Left lung (tissue), 1 donor: ENCODE measurements around the genes GPA33, POU2F1 and XCL1.

DNA sequence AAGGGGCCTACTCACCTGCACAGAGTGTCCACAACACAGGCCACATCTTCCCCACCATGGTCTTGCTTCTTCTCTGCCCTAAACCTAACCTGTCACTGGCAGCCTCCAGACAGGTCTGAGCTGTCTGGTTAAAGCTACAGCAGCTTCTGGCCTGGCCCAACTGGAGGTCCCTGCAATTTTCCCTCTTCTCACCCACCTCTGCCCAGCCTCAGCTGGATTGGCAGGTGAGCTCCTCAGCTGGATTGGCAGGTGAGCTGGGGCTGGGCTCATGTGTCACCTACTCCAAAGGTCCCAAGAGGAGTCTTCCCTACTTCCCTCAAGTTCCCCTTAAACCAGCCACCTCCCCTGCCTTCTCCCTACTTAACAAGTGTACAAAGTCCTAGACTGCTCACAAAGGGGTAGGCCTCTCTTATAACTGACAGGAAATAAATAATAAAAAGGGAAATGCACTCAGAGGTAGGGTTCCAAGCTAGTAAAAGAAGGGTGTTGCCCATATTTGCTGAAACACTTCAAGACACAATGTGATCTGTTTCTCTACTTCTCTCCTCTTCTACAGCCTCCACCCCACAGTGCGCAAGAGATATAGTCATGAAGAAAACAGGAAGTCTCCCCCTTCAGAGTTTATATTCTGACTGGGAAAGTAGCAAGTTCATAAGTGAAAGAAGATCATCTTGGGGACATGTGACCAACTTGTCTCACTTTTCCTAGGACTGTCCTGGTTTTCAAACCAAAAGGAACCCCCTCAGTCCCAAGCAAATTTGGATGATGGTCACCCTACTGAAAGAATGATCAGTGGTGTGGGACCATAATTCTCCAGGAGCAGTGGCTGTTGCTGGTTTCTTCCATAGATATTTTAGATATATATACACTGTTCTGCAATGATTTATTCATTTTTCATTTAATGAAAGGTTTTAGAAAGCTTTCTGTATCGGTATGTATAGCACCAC is at the start of gene GPA33:
Gene GPA33, minus strand, starts transcription at position 148 of the 947 bp plus-strand sequence.
- PRO-cap: no peak

DNA sequence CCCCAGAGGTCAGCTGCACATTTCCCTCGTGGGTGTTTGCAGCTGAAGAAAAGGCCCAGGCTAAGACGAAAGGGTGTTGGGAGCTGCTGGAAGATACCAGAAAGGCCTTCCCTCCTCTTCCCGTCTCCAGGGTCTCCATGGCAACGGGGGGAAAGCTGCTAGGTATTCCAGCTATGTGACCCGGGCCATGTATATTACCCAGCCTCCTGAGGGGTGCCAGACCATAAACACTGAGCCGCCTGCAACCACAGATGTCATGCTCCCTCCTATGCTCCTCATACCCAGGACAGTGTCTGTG is 54.4 kb upstream of the POU2F1 start:
- PRO-cap: no peak

GRCh38 chr1:167220715-167221838 is at the start of gene POU2F1:
Gene POU2F1, plus strand, starts transcription at chr1:167220886.
- PRO-cap: bidirectional peak, plus-strand start at chr1:167220923, minus-strand start at chr1:167220536; bidirectional peak, plus-strand start at chr1:167221298, minus-strand start at chr1:167221234

DNA sequence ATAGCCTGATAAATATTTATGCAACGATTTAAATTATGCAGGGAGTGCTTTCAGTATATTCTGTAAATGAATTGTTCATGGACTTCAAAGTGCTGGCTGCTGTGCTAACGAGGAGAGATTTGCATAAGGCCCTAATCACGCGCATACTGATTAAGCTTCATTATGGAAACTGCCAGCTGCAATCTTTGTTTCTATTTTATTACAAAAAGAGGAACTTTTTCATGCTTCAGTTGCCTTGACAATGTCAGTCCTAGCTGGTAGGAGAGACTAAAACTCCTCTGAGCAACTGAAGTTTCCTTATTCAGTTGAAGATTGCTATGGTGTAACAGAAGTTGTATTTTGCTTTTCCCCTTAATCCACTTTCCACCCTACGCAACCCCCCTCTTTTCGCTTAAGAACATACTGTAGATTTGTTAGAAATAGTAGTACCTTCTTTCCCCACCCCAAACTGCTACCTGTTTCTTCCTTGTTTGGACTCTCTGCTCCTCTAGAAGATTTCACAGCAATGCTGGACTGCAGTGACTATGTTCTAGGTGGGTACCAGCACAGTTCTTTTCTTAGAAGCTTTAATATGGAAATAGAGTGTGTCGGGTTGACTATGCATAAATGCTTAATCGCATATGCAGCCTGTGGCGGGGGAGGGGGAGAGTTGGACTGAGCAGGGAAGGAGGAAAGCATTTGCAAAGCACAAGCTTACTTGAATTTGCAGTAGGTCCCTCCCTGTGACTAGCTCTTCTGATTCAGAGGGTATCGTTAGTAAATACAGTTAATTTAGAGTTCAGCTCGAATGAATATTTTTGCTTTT is 108.3 kb downstream of the POU2F1 start:
- PRO-cap: no peak

- PRO-cap: no peak
Observed at GRCh38 chr1:167437867-167438818, 80.2 kb downstream of the CD247 start.

GRCh38 chr1:167460524-167461179 is 57.7 kb downstream of the CD247 start:
- PRO-cap: no peak

DNA sequence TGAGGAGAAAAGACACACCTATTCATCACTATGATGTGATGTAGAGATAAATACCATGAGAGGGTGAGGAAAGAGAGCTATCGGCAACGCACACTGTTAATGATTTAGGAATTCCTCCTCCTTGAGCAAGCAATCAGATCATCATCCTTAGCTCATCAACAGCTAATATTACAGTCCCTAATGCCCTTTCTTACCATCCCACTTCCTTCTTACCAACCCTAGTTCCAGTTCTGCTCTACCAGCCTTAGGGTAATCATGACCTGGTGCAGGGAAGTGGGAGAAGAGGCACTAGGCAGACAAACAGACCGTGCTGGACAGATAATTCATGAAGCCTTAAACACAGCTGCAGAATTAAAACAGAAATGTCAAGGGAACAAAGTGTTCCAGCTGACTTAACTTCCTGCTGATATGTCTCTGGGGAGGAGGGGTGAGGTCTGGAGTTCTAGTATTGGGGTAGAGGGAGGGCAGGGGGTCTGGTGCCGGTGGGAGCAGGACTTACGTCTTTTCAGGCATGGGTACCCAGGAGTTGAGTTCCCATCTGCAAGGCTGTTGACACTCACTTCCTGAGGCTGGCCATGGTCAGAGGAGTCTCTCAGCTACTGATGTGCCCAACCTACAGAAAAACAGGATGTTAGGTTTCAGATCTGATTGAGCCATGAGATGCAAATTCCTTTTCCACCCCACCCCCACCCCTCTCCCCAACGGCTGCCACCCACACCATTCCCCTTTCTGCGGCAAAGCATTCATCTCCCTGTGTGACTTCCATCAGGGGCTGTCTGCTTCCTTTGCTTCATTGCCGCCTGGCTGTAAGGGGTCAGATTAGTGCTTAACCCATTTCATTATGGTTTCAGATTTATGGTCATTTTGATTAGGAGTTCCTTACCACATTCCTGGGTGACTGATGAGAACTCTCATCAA is 12.6 kb upstream of the RCSD1 start:
- PRO-cap: unidirectional peak, minus-strand start at position 565 of the sequence

DNA sequence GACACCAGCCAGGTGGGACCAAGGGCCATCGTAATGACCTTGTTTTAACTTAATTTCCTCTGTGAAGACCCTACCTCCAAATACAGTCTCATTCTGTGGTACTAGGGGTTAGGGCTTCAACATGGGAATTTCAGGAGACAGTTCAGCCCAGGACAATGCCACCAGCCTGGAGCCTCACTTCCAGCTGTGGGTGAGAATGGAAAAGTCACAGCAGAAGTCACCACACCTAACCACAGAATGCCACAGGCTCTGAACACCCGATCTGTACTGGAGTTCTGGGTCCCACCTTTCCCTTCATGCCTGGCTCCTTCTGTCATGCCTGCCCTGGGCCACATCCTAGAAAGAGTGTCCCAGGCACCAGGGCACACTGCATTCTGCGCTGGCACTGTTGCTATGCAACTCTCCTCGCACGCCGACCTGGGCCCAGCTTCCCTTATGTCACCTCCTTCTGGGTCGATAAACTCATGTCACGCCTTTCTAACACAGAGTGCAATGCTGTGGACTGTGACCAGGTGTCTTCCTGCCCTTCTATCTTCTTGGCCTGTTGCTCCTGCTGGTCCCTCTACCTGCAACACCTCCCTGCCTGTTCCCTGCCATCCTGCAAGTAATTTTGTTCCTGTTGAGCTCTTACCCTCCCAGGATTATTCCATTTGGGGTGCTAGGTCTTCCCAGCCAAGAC is 21.2 kb downstream of the RCSD1 start:
- PRO-cap: no peak

GRCh38 chr1:167662858-167663346 is 32.9 kb downstream of the RCSD1 start:
- PRO-cap: no peak

- PRO-cap: no peak
Observed at GRCh38 chr1:167666435-167666988, 36.5 kb downstream of the RCSD1 start.

- PRO-cap: bidirectional peak, plus-strand start at chr1:167722787, minus-strand start at chr1:167722621
Observed at GRCh38 chr1:167722701-167723081, 909 bp downstream of the MPZL1 start.

- PRO-cap: no peak
Observed at GRCh38 chr1:167912217-167912845, 1.6 kb downstream of the ADCY10 start.

DNA sequence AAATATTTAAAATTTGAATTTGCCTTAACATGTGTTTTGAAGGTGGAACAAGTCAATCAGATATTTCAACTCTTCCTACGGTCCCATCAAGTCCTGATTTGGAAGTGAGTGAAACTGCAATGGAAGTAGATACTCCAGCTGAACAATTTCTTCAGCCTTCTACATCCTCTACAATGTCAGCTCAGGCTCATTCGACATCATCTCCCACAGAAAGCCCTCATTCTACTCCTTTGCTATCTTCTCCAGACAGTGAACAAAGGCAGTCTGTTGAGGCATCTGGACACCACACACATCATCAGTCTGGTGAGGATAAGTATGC is 67.6 kb upstream of the MPC2 start:
- PRO-cap: no peak

- PRO-cap: no peak
Observed at GRCh38 chr1:168184684-168184929, 5.8 kb downstream of the TIPRL start.

DNA sequence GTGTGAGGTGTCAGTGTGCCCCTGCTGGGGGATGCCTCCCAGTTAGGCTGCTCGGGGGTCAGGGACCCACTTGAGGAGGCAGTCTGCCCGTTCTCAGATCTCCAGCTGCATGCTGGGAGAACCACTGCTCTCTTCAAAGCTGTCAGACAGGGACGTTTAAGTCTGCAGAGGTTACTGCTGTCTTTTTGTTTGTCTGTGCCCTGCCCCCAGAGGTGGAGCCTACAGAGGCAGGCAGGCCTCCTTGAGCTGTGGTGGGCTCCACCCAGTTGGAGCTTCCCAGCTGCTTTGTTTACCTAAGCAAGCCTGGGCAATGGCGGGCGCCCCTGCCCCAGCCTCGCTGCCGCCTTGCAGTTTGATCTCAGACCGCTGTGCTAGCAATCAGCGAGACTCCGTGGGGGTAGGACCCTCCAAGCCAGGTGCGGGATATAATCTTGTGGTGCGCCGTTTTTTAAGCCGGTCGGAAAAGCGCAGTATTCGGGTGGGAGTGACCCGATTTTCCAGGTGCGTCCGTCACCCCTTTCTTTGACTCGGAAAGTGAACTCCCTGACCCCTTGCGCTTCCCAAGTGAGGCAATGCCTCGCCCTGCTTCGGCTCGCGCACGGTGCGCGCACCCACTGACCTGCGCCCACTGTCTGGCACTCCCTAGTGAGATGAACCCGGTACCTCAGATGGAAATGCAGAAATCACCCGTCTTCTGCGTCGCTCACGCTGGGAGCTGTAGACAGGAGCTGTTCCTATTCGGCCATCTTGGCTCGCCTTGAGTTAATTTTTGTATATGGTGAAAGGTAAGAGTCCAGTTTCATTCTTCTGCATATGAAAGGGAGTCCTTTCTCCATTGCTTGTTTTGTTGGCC is 73.7 kb downstream of the TBX19 start:
- PRO-cap: no peak

DNA sequence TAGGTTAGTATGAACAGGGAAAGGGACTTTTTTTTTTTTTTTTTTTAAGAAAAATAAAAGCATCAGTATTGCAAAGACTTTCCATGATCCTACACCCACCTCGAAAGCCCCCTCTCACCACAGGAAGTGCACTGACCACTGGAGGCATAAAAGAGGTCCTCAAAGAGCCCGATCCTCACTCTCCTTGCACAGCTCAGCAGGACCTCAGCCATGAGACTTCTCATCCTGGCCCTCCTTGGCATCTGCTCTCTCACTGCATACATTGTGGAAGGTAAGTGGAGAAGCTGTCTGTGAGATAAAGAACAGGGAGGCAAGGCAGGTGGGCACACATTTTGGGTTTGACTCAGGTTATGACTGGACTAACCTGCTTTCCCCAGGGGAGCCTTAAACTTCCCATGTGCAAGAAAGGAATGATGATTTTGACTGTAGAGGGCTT is at the start of gene XCL1:
Gene XCL1, plus strand, starts transcription at position 178 of the 436 bp plus-strand sequence.
- PRO-cap: no peak

DNA sequence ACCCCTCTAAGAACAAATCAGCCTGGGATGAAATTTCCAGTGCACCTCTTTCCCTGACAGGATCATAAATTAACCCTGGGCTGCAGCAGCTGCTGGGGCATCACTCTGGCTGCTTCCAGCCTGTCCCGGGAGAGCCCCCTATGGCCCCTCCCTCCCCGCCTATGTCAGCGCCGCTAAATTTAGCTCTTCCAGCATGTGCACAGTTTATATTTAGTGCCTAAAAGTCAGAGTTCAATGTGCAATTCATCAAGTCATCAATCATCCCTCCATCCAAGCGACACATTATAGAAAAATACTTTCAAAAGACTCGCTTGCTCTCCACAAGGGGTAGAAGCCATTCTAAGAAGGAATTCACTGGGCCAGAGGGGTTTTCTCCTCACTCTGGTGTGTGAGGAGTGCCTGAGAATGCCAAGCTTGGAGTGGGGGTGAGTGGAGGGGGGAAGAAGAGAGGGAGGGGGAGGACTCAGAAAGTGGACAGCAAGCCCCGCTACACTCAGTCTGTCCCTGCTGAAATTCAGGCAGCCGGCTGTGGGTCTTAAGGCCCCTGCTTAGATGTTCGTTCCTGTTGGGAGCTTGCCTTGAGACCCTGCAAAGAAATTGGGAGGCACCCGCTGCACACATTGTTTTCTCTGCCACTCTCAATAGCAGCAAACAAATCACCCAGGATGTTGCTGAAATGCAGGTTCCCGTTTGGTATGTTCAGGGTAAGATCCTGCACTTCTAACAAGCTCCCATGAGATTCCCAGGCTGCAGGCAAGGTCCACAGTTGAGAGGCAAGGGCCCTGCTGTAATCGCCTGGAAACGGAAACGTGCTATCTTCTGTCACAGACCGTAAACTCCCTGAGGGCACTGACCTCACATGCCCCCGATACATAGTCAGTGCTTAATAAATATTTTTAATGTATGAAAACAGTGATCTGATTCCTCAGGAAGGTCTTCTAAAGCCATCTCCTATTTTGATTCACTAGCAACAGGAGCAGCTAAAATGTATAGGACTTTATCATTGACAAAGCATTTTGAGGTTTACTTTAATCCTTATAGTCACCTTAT is 37.6 kb downstream of the XCL1 start:
- PRO-cap: no peak

GRCh38 chr1:168726034-168726848 is 2.8 kb downstream of the DPT start:
- PRO-cap: unidirectional peak, minus-strand start at chr1:168726514

GRCh38 chr1:168833388-168833706 is 104.3 kb upstream of the DPT start:
- PRO-cap: no peak

DNA sequence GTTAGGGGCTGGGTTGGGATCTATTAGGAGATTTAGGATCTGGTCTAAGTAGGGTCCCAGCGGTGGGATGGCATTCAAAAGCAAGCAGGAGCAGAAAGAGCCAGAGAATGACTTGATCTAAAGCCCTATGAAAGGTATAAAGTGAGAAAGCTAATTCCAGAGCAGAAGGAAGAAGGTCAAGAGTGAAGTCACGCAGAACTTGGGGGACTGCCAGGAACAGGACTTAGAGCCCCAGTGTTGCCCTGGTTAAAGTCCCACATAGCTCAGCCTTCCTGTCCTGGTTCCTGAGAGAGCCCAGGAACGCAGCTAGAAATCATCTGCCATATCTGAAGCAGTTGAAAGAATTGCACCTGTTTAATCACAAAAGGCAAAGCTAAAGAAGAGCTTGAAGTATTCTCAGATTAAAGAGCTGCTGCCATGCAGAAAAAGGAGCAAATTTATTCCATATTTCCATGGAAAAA is 160.6 kb upstream of the ATP1B1 start:
- PRO-cap: no peak